OVCAR3 (cell line): Measurements from ENCODE around the gene WDR35.

- RRBS = no CpG with 5 or more reads among the region's 5 CpGs
Measured at GRCh38 chr2:16663186-16663994, 2.2 kb downstream of the CYRIA start.

GRCh38 chr2:17537908-17538449 is 2.5 kb upstream of the VSNL1 start:
- RRBS = no CpG with 5 or more reads among the region's 14 CpGs

DNA sequence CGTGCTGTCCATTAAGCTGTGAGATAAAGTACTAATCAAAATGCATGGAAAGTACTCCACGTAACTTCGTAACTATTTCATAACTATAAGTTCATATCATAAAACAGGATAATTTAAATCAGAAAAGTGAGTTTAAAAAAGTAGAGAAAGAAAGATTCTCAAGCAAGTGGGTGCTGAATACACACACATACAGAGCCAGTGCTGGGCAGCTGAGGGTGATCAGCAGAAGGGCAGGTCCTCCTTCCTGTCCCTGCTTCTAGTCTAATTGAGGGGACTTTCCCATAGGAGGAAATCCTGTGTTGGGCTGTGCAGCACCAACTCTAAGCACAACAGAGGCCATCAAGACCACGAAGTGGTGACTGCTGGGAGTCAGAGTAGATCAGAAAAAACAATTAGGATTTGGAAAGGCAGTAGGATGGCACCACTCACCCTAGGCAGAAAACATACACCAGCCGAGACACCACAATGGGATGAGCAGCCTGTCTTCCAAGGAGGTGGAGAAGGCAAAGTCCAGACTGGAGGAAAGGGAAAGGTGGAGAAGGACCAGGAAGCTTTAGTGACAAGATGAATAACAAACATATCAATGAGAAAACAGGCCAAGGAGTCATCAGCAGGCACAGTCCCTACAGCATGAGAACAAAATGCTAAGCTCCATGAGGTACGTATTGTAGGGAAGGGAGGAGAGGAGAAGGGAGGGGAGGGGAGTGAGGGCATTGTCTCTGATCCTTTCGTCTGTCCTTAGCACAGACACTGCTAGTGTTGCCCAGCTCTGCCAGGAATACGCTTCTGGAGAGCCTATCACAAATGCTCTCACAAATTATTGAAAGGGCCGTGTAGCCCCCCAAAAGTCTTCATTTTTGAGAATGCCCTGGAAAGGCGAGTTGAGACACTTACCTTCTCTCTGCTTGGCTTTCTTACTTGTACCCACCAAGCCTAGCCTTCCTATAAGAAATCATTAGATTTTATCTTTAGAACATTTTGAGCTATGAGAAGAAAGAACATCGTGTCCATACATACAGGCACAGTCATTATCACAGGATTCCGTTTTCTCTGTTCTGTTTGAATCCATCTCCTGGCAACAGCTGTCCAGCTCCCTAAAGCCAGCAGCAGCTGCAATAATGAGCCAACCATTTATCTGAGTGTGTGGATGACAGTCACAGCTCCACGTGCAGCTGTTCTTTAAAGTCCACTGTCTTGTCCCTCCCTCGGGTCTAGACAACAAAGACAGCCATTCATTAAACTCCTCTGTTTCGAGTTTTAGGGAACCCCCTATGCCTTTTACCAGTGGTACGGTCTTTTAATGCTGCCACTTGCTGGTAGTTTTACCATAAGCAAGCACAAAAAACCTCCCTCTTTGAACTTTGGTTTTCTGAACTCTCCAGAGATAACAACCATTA is 16.6 kb upstream of the MSGN1 start:
- RRBS = no CpG with 5 or more reads among the region's 16 CpGs

DNA sequence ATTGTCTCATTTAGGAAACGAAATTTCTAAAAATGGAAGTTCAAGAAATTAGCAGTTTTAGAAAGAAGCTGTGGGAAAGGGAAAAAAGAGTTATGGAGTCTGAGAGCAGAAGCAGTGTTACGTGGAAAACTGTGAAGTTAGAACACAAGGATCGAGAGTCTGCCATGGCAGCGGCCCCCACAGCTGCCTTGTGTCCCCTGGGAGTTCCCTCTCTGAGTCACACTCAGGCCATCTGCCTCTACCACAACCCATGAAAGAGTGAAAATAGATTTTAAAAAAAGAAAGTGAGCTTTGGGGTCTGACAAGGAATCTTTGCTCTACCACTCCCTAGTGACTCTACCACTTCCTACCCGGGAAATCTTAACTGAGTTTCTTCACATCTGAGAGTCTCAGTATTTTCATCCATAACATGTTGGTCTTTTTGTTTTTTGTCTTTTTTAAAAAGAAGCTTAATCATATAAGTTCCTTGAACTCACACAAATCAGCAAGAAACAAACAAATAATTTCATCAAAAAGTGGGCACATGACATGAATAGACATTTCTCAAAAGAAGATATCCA is 2.5 kb upstream of the MSGN1 start:
- RRBS = no CpG with 5 or more reads among the region's 5 CpGs

DNA sequence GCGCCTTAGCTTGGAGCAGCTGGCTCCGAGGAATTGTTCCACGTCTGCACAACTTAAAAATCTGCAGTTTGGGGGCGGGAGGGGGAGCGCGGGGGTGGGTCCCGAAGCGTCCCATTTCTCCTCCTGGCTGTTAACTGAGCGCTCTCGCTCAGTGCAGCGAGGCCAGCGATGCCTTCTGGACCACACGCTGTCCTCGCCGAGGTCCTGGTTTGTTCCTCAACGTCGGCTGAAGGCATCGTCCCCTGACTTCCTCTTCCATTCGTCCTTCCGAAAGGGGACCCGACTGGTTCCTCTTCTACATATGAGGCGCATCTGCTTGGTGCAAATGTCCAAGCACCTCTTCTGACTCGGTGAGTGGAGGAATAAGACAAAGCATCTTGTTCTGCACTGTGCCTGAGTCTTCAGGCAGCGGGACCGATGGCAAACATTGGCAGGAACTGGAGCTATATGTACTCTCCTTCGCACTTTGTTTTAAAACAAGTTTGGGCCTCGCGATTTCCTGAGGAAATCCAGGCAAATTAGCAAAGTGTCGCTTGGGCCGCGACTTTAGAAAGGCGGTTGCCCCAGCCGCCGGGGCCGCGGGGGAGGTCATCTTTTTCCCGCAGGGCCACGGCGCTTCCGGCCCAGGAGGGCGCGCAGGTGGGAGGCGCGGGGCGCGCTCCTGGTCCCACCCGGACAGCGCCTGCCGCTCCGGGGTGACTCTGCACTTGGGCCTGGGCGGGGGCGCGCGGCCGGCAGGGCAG is 599 bp upstream of the KCNS3 start:
- RRBS = 4% methylated on average over 20 of the region's 55 CpGs

GRCh38 chr2:19140654-19141131 is 217.7 kb downstream of the OSR1 start:
- RRBS = no CpG with 5 or more reads among the region's 2 CpGs

GRCh38 chr2:19900792-19901828 is 673 bp downstream of the TTC32 start:
- RRBS = under 1% methylated on average over 7 of the region's 71 CpGs

GRCh38 chr2:19989983-19990422 is at the start of gene WDR35:
Gene WDR35, minus strand, starts transcription at chr2:19990105.
- RRBS = 10% methylated on average over 4 of the region's 51 CpGs

- RRBS = no CpG with 5 or more reads among the region's 12 CpGs
Measured at GRCh38 chr2:20011764-20012241, 665 bp downstream of the MATN3 start.

DNA sequence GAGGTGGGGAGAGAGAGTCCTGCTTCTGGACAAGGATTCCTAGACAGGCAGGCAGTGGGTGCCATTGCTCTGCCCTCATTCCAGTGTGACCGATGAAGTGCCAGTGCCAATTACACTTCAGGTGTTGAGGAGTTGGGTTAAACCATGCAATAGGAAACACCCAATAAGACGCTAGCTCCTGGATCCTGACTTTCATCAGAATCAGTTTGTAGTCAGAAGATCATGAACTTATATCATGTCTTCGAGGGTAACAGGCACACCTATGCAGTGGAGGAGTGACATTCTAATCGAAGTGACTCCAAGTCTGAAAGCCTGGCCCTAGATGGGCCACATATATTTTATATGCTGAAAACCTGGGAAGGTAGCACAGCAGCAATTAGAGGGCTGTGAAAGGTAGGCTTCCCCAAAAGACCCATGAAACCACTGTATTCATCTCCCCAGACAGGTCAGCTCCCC is 17.9 kb downstream of the LAPTM4A start:
- RRBS = no CpG with 5 or more reads among the region's 4 CpGs

DNA sequence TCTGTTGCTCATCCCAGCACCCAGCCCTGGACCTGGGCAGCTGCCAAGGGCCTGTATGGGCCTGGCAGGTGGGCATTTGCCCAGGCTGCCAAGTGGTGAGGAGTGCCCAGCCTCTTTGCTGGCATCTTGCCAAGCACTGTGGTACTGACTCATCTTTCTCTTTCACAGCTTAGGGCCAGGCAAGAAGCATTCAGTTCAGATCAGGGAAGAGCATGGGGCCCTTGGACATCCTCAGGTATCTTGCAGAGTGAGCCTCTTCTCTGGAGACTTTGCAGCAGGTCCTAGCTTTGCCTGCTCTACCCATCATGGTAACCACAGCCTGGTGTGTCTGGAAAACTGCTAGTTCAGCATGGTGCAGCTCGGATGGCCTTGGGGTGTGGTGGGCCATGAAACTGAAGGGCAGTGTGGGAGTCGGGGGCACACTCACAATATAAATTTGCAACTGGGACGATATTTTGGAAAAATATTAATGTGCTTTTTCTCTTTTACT is 15.0 kb upstream of the LAPTM4A start:
- RRBS = no CpG with 5 or more reads among the region's 3 CpGs

GRCh38 chr2:20073910-20074540 is 22.6 kb upstream of the LAPTM4A start:
- RRBS = no CpG with 5 or more reads among the region's 8 CpGs

DNA sequence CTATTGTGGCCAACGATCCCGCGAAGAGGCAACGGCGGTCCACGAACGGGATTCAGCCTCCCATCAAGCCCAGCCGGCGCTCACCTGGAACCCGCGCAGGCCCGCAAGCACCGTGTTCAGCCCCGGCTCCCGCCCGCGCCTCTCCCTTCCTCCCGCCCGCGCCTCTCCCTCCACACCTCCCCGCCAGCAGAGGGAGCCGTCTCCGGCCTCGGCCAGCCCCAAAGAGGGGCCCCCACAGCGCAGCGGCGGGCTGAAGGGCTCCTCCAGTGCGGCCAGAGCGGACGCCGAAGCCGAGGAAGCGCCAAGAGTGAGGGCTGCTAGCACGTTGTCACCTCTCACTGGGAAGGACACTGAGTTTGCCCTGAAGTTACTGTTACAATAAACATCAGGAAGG is 55.3 kb upstream of the LAPTM4A start:
- RRBS = 31% methylated on average over 11 of the region's 34 CpGs

- RRBS = no CpG with 5 or more reads among the region's 8 CpGs
Measured at GRCh38 chr2:20156653-20157510, 68.0 kb downstream of the SDC1 start.

- RRBS = no CpG with 5 or more reads among the region's 2 CpGs
Measured at GRCh38 chr2:20221616-20221980, 3.3 kb downstream of the SDC1 start.

DNA sequence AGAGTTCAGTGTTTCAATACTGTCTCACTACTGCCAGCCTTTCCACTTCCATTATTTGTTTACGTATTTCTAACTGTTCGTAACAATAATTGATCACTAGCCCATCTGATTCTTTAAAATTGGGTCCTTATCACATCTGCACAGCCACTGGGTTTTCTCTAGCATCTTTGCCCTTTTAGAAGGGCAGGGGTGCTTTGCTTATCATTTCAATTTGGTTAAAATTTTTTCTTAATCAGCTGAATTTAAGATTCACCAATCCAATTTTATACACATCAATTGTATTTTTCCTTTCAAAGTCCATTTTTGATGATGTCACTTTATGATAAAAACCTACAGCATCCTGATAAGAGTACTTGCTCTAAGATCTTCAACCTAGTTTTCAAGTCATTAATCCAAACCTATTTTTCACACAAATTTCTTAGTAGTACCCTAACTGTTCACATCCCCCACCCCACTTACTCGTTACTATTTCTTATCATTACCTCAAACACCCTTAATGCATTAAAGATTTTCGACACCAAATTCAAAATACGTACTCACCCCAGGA is 40.5 kb upstream of the SDC1 start:
- RRBS = no CpG with 5 or more reads among the region's 5 CpGs

DNA sequence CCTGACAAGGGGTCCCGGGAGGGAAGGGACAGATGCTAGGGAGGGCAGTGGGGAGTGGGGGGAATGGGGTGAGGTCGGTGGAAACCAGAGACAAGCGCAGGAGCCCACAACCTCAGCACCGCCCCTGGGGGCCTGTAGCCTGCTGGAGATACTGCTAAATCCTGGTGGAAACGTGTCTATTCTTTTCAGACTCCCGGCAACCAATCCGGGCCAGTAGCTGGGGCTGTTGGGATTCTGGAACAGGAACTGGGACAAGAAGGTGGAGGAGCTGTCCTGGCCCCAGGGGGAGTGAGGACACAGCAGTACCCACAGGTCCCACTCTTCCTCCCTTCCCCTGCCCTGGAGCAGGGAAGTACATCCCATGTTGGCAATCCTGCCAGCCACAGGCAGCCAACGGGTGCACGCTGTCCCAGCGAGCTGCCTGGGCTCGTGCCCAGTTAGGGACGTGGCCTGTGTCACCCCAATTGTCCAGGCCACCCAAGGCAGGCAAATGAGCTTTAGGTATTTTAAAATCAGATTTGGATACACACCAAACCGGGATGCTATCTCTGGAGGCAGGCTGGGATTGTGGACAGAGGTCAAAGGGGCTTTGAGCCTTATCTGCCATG is 51.8 kb downstream of the HS1BP3 start:
- RRBS = 100% methylated on average over 1 of the region's 13 CpGs

DNA sequence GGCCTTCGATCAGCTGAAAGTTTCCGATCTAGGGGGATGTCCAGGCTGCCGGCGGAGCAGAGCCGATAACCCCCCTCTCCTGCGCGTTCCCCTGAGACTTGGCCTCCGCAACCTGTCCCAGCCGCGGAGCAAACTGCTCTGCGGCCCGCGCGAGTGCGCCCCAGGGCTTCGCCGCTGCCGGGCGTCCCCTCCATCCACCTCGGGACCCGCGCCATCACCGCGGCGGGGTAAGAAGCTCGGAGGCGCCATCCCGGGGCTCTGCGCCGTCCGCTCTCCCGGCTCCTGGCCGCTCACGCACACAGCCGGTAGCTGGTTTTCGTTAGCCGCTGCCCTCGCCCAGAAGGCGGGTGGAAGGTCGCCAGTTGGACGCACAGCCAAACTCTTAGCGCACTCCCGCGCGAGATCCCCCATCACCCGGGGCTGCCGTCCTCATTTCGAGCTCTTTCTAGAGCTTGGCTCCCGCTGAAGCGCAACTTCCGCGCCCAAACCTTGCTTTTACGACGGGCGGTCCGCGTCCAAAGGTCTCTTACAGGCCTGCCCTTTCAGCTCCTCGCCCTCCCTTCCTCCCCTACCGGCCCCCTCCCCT is 848 bp upstream of the GDF7 start:
- RRBS = 6% methylated on average over 21 of the region's 59 CpGs

DNA sequence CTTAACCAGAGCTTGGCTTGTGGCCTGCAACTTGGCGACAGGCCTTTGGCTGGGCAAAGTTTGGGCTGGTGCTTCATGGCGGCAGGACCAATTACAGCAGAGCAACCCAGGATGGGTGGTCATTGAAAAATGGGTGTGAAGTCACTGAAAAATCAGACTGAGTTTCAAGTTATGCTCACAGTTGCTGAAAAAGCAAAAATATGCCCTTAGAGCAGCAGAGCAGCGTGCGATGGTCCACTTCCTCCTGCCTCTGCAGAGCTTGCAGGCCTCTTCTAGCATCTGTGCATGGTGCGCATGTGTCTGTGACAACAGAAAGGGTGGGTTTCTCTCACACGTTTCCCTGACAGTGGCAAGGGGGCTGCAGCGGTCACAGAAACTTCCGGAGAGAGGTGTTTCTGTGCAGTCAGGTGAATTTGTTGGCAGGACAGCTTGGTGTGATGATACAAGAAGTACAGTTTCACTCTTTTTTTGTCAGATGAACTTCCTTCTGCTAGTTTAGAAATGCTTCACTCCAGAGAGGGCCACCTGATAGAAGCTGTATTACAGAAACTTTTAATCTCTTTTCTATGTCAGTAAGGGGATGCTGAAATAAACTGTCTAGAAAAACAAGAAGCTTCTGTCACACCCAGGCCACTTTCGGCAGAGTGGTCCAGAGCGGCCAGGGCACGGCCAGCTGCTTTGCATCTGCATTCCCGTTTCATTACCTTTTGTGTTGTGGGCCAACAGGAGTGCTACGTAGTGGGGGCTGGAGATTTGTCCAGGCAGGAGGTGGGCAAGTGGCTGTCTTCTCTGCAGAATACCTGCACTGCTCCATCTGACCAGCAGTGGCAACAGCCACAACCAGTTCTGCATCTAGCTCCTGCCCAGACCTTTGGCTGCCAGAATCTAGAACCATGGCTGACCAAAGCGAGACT is 10.0 kb downstream of the GDF7 start:
- RRBS = no CpG with 5 or more reads among the region's 14 CpGs